Measurements from ENCODE around the genes OR6Q1 and MRPL16.

- RRBS: no CpG with 5 or more reads among the region's 2 CpGs
Measured at GRCh38 chr11:58030720-58031223, at the start of gene OR6Q1. Gene OR6Q1, plus strand, starts transcription at chr11:58030953.

DNA sequence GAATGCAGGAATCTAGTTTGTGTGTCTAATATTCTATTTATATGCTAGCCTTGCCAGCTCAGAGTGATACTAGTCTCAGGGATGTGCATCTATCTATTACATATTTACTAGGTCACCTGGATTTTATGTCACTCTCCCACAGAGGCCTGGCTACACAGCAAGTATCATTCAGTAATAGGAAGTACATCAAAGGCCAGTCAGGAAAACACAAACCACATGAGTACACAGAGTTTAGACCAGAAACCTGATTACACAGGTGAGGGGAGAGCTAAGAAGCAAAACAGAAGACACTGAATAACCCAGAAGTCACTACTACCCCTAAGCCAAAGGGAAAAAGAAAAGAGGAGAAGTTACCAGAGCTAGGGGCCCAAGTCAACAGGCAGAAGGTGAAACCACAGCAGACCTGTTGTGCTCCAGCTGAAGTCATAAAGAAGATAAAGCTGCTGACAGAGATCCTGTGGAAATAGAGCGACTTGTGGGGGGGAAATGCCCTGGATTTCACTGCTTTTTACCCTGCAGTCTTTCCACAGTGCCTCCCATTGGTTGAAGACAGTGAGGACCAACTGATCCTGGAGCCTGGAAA, 13.2 kb downstream of the LPXN start:
- RRBS: no CpG with 5 or more reads among the region's 1 CpG

DNA sequence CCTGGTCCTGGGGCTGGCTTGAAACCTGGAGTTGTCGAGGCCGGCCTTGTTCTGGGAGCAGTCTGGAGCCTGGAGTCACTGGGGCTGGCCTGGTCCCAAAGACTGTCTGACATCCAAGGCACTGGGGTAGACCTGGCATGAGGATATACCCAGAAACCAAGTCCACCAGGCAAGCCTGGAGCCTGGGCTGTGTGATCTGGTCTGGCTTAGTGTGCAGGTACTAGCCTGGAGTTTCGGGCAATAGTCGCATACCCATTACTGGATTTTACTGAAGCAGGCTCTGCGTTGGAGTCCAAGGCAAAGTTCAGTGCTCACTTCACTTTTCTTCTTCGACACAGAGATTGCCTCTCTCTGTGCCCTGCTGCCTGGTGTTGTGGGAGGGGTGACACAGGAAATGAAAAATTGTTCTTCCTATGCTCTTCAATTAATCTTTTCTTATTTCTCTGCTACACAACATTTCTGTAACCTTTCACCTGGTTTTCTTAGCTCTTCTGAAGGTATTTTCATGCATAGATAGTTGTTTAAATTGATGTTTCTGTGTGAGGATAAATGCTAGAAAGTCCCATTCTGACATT, 4.2 kb upstream of the GLYATL1 start:
- RRBS: no CpG with 5 or more reads among the region's 6 CpGs

GRCh38 chr11:59058302-59058740, 27.8 kb upstream of the GLYATL1B start:
- RRBS: no CpG with 5 or more reads among the region's 13 CpGs

GRCh38 chr11:59174626-59175056, 2.7 kb downstream of the DTX4 start:
- RRBS: no CpG with 5 or more reads among the region's 7 CpGs

- RRBS: no CpG with 5 or more reads among the region's 7 CpGs
Measured at GRCh38 chr11:59216547-59217128, 3.9 kb upstream of the MPEG1 start.

DNA sequence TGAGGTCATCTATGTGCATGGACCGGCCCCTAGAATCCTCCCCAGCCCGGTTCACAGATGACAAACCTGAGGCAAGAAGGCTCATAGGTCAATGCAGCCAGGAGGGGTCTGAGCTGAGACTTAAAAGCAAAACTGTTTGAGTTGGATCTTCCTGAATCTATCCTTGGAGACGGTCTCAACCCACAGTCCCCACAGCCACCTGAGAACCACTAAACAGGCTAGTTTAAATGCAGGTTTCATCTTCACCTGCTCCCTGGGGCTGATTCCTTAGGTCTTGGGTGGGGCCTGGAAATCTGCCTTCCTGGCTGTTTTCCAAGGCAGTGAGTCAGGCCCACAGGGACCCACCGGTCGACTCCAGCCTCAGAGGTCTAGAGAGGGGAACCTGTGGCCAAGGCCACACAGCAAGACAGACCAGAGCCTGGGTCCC, 55.3 kb upstream of the MPEG1 start:
- RRBS: no CpG with 5 or more reads among the region's 5 CpGs

DNA sequence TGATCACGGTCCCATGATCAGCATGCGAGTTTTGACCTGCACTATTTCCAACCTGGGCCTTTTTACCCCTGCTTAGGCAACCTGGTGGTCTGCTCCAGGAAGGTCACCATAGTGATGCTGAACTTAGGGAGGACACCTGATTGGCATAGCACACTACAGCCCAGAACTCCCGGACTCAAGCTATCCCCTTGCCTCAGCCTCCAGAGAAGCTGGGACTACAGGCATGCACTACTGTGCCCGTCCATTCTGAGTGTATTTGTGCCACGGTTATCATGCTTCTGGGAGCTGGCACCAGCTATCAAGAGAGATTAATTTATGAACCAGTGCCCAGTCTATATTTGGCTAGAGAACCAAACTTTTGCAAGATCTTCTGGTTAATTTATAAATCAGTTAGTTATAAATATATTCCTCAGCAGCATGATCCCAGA, 67.6 kb upstream of the OR5AN1 start:
- RRBS: no CpG with 5 or more reads among the region's 5 CpGs

GRCh38 chr11:59547640-59548456, 36.5 kb downstream of the OR4D9 start:
- RRBS: no CpG with 5 or more reads among the region's 3 CpGs

DNA sequence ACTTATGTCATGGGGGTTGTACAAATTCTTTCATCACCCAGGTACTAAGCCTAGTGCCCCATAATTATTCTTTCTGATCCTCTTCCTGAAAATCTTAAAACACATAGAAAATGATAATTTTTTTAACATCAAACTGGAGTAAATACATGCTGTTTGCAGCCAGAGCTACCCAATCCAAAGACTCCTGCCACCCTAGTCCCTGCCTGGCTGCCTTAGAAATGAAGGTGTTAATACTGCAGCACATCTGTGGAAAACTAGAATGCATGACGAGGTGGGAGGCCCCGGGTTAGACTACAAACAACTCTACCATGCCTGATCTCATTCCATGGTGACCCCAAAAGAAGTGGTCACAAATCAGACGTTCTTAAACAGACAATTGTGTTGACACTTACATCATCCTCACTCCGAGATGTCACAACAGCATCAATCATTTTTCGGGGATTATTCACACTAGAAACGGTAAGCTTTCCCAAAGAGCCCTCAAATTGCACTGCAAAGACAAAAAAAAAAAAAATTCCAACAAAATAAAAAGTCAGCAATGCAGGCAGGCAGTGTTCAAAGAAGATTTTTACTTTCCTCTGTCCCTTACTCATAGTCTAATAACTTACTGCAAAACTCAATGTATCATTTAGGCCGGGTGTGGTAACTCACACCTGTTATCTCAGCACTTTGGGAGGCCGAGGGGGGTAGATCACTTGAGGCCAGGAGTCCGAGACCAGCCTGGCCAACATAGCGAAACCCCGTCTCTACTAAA, 17.5 kb downstream of the PATL1 start:
- RRBS: no CpG with 5 or more reads among the region's 11 CpGs

- RRBS: no CpG with 5 or more reads among the region's 24 CpGs
Measured at GRCh38 chr11:59669603-59670097, 813 bp upstream of the PATL1 start.

DNA sequence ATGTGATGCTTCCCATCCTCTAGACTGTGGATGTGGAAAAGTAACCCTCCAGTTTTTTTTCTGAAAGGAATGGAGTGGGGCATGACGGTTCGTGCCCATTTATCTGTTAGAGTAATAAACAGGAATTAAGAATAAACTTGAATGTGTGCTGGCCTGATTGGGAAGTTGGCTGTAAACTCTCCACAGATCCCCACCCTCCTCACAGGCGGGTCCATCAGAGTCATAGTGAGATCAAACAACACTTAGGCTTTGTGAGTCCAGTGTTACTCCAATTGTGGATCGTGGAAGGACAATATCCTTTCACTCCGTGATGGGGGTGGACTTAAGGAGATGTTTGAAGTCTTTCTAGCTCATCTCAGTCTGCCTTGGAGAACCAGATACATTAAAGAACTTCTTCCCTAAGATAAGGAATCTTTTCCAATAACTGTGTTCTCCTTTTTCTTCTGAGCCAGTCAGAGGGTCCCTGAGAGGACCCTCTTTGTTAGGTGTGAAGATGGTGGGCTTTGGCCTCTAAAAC, 19.9 kb downstream of the STX3 start:
- RRBS: no CpG with 5 or more reads among the region's 5 CpGs

DNA sequence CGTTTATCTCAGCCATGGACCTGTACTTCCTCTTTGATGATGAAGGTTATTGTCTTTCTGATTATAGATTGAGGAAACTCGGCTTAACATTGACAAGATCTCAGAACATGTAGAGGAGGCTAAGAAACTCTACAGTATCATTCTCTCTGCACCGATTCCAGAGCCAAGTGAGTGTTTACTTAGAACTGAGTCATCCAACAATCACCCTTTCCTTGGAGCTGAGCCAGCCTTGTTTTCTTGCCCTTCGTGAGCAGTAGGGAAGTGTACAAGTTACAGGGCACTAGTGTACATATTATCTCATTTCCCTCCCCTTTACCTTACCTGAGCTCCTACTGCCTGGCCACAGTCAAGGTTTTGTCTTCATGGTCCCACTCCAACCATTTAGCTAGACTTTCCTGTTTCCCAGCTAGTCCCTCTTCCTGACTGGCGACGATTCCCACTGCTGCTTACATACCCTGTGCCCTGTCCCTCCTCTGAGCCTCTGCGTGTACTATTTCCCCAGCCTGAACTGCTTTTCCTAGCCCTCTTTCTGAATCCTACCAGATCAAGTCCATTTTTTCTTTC, 23.5 kb downstream of the MRPL16 start:
- RRBS: no CpG with 5 or more reads among the region's 7 CpGs

- RRBS: no CpG with 5 or more reads among the region's 7 CpGs
Measured at GRCh38 chr11:59790062-59790749, 20.4 kb downstream of the MRPL16 start.

- RRBS: no CpG with 5 or more reads among the region's 10 CpGs
Measured at GRCh38 chr11:59793105-59793693, 17.4 kb downstream of the MRPL16 start.

GRCh38 chr11:59810031-59811083, at the start of gene MRPL16:
Gene MRPL16, minus strand, starts transcription at chr11:59810778.
- RRBS: 3% methylated on average over 17 of the region's 69 CpGs

DNA sequence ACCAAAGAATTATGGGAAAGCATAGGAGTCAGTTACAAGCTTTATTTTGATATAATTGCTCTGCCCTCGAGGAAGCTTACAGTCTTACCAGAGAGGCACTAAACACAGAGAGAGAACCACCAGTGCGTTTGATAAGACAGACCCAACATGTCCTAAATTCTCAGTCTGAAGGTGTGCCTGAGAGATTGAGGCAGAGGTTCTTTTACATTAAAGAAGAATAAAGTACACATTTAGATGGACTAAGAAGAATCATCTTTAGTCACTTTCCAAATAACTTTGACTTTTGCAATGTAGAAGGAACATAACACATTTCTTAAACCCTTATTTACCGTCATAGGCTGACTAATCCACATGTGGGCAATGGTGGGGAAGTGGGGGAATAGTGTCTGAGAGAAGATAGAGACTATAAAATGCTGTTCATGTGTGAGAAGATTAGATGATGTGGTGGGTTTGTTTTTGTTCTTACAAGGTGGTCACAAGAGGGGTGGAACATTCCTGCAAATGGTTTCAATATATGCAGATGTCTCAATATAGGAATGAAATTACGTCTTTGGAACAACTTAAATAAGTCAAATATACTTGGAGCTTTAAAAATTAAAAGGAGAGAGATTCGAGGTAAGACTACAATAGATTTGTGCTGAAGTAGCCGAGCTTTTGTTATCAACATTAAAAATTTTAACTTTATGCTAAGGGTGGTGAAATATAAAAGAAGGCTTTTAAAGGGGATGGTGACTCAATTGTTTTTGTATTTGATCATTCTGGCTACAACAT, 1.8 kb downstream of the MS4A4A start:
- RRBS: no CpG with 5 or more reads among the region's 6 CpGs

Measured in NB4 (cell line).